ENCODE data around the genes TSPAN16, ELAVL3, CNN1 and ZNF44.

GRCh38 chr19:11139325-11139636, 16.3 kb downstream of the SPC24 start:
- PRO-cap = no peak
- RAMPAGE, long total RNA = no peak

DNA sequence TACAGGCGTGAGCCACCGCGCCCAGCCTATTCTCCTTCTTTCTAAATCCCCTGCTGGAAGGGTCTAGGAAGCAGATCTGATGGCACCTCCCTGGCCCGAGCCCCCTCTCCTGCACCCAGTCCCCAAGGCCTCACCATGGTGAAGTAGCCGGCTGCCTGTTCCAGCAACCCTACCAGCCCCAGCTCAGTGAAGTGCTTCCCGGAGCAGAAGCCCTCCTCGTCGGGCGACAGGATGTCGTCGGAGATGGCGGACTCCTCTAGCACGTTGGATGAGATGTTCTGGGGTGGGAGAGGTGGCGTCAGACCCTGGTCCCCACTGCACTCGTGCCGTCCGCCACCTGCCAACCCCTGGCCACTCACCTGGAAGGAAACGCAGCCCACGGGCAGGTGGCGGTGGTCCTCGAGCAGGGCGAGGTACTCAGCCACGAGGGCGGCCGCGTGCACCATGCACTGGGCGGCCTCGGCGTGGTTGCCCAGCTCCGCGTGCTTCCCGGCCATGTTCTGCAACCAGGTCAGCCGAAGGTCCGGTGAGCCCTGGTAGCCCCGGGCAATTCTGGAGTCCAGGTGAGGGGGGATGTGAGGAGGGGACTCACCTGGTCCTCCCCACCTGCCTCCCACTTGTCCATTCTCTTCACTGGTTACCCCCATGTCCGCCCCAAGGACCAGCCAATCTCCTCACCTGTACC, 11.3 kb upstream of the KANK2 start:
- PRO-cap = no peak
- RAMPAGE, long total RNA = no peak

DNA sequence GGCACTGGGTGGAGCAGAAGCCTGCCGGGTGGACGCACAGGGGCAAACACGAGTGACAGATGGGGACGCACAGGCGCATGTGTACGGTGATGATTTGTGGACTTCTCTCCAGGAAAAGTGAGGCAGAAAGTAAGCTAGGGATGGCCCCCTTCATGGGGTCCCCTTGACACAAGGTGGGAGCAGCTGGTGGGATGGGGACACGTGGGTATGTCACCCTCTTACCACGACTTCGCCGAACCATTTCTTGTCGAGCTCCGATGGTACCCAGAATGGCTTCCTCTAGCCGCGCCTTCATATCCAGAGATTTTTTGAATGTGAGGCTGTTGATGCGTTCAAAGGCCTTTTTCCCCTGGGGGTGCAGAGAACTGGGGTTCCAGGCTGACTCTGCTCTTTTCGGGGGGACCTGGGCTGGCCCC, 18.2 kb upstream of the KANK2 start:
- PRO-cap = no peak
- RAMPAGE, long total RNA = no peak

DNA sequence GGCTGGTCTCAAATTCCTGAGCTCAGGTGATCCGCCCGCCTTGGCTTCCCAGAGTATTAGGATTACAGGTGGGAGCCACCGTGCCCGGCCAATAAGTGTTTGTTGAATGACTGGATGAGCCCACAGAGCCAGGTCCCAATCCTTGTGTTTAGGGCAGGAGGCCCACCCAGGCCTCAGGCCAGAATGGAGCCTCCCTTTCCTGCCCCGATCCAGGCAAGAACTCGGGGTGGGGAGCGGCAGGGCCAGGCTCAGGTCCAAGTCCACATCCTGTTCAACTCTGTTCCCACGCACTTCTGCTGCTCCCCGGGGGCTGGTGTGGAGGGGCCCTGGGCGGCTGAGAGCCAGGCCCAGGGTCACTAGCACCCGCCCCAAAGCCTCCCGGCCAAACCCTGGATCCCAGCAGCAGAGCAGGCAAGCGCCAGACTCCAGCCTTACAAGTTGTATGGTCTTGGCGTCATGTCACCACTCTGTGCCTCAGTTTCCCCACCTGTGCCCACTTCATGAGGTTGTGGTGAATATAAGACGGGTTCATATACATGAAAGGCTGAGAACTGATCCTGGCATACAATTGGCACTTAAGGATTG, 8.0 kb downstream of the ANGPTL8 start:
- PRO-cap = no peak
- RAMPAGE, long total RNA = no peak

DNA sequence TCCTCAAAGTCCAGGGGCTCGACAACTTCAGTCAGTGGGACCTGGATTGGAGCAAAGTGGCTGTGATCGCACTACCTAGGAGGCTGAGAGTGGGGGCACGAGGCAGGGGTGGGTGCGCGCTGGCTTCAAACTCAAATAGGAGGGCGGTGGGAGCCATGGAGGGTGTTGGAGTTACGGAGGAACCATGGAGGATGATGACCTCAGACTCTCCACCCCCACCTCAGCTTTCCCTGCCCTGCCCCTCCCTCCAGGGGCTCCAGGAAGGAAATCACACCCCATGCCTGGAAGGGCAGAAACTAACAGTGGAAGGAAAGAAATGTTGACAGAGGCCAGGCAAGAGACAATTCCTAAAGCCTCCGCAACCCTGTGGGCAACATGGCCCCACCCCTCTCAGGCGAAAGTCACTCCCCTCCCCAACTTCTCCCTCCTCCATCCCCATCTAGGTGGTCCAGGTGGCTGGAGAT, 9.4 kb downstream of the DOCK6 start:
- PRO-cap = no peak
- RAMPAGE, long total RNA = no peak

DNA sequence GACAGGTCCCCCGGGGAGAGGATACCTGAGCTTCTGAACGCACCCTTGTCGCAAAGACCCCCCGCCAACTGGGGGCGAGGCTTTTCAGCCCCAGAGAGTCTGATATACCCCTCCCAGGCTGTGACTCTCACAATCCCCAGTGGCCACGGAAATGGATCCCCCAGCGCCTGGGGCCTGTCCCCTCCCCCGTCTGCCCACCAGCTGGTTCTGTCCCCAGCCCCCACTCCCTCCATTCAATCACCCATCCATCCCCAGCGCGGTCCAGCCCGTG, 868 bp downstream of the DOCK6 start:
- PRO-cap = no peak
- RAMPAGE, long total RNA = no peak

DNA sequence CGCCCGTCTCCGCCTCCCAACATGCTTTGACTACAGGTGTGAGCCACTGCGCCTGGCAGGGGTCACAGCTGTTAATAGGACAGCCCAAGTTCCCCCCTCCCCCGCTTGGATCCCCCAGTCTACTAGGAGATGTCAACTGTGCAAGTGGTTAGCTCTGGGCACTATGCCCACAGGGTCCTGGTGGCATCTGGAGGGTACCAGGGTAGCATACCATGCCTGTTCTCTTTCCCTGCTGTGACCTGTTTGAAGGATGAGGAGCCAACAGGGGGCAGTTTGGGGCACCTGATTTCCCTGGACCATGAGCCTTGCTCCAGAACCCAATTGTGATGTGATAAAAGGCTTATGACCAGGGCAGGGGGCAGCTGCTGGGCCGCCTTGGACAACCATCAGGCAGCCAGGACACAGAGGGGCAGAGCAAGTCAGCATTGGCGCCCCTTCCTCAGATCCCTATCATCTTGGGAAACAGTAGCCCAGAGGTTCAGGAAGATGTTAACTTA, at the start of gene TSPAN16:
TSS of gene TSPAN16 (plus strand) at position 389 of the 497 bp plus-strand sequence.
- PRO-cap = no peak
- RAMPAGE, long total RNA = no peak

- PRO-cap = no peak
- RAMPAGE, long total RNA = no peak
Measured at GRCh38 chr19:11345580-11345767, 594 bp downstream of the TMEM205 start.

GRCh38 chr19:11356536-11356997, 1.3 kb downstream of the PLPPR2 start:
- PRO-cap = no peak
- RAMPAGE, long total RNA = start-site peak on the plus strand at chr19:11356735-11356882, 11 reads

DNA sequence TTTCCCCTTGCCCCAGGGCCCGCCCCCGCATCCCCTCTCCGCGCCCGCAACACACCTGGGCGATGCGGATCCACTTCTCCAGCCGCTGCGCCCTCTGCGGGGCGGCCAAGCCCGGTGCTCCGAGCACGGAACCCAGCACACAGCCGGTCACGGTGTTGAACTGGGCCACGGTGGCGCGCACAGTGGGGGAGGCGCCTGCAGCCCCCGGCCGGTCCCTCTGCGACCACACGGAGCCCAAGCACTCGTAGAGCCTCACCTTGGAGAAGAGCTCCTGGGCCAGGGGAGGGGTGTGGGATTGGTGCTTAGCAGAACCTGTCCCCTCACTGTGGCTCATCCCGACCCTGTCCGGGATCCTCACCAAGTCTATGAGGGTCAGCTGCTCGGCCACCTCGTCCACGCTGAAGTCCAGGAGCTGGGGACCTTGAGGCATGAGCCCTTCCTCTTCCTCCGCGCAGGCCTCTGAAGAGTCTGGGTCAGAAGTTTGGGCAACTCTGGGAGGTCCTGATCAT, 12.7 kb downstream of the RGL3 start:
- PRO-cap = no peak
- RAMPAGE, long total RNA = no peak

- PRO-cap = no peak
- RAMPAGE, long total RNA = no peak
Measured at GRCh38 chr19:11480530-11481432, at the start of gene ELAVL3. Gene ELAVL3 (minus strand): TSS chr19:11481046.

DNA sequence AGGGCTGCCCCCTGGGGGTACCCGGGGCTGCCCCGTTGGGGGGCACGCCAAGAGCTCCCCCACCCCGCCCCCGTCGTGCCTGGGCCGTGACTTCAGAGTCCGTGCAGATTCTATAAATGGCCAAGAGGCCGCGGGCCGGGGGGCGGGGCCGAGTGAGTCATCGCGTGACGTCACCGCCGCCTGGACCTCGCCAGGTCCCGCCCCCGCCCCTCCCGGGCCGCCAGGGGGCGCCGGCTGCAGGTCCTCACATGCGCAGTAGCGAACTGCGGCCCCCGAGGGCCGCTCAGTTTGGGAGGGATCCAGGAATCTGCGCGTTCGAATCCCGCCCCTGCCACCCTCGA, 2.7 kb upstream of the CNN1 start:
- PRO-cap = bidirectional peak, plus-strand start at position 258 of the sequence, minus-strand start at position 88 of the sequence
- RAMPAGE, long total RNA = no peak

- PRO-cap = bidirectional peak, plus-strand start at chr19:11538825, minus-strand start at chr19:11538590
- RAMPAGE, long total RNA = start-site peak on the plus strand at chr19:11538837-11538884, 2,392 reads
Measured at GRCh38 chr19:11538267-11539182, at the start of gene CNN1. Gene CNN1 (plus strand): TSS chr19:11538851.

DNA sequence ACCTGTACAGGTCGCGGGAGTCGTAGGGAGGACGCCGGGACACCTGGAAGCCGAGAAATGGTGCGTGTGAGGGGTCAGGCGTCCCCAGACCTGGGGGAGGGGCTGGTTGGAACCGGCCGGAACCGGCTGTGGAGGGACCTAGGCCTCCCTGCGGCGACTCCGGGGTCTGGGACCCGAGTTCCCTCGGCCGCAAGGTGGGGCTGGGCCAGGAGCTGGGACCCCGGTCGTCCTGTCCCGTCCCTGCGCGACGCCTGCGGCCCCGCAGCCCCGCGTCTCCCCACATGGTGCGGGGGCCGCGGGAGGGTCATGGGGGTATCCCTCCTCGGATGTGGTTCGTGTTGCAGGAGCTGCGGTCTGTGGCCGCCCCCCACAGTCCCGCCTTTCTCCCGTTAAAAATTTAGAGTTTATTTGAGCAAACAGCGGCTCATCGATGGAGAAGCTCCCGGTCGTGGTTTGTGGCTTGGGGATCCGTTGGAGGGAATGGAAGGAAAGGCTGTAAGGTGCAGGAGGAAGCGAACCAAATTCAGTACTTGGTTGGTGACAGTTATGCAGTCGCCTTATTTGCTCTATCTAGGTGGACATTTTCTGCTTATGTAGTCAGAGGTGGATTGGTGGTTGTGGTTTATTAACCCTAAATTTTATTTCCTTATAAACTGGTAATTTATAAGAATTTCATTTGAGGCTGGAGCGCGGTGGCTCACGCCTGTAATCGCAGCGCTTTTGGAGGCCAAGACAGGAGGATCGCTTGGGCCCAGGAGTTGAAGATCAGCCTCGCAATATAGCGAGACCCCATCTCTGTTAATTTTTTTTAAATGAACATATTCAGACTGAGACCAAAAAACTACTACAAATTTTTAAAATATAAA, 521 bp downstream of the ZNF627 start:
- PRO-cap = unidirectional peak, minus-strand start at position 482 of the sequence
- RAMPAGE, long total RNA = no peak

- PRO-cap = no peak
- RAMPAGE, long total RNA = start-site peak on the plus strand at chr19:11829879-11830158, 13 reads
Measured at GRCh38 chr19:11829644-11830524, 15.8 kb downstream of the ZNF440 start.

DNA sequence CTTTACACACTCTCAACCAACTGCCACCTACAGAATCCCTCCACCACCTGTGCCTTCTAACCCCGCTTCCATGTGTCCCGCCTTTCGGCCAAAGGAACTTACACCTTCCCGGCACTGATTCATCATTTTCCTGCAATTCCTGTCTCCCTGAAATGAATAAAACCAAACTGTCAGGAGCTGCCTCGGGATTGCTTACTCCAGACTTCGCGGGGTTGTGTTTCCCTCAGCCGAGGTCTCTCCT, 813 bp downstream of the ZNF878 start:
- PRO-cap = unidirectional peak, plus-strand start at position 185 of the sequence
- RAMPAGE, long total RNA = no peak

DNA sequence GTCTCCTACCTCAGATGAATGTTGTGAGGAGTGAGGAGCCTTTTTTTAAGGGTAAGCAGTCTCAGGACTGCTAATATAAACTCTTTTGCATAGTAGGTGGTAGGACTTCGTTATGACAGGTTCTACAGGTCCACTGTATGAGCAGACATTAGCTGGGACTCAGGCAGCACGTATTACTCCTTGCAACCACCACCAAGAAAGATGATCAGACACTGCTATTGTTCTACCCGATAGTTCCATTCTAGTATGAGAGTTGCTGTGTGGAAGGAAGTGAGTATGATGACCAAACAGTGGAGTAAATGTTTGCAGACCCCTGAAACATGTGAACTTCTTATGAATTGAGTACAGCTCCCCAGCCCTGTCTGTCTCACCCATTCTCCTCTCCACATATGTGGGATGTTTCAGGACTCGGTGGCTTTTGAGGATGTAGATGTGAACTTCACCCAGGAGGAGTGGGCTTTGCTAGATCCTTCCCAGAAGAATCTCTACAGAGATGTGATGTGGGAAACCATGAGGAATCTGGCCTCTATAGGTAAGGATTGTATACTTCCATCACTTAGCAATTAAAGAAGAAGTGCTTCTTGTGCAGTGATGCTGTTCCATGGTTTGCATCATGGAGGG, 22.6 kb downstream of the ZNF136 start:
- PRO-cap = no peak
- RAMPAGE, long total RNA = no peak

DNA sequence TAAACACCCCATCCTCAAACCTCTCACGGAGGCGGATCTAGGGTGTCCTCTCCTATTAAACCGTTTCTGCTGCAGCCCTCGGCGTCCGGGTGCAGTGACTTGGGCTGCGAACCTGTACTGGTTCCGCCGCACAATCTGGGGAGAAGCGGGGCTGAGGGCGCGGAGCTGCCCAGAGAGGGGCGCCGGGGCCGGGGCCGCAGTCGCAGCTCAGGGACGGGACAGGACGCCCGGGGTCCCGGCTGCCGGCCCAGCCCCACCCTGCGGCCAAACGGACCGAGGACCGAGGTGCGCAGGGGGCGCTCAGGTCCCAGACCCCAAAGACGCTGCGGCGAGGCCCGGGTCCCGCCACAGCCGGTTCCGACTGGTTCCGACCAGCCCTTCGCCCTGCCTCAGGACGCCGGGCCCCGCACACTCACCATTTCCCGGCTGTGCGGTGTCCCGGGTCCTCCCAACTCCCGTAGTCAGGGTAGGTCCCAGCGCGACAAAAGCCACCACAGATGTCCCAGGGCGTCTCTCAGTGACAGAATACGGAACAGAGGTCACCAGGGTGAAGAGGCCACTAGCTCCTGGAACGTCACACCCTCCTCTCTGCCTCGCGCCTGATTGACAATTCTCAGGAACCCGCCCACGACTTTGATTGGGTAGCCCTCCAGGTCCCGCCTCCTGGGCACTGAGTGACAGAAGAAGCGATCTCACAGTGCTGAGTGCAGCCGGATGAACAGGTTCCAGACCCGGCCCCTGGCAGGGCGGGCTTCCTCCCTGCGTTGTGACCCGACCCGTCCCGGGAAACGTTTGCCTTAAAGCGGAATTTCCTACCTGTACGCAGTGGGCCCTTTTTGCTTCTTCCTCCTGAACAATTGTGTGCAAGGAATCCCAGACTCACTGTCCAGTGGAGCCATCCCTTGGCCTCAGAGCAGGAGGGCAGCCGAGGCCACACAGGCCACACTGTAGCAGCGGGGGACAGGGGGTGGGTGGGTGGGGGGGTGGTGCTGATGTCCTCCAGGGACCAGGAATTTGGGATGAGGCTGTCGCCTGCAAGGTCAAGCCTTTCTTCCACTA, at the start of gene ZNF44:
TSS of gene ZNF44 (minus strand) at position 608 of the 1,059 bp plus-strand sequence.
- PRO-cap = bidirectional peak, plus-strand start at position 695 of the sequence, minus-strand start at position 590 of the sequence
- RAMPAGE, long total RNA = start-site peak on the minus strand centred at position 519 of the sequence, 7 bp wide, 19 reads; start-site peak on the minus strand centred at position 585 of the sequence, 9 bp wide, 39 reads

DNA sequence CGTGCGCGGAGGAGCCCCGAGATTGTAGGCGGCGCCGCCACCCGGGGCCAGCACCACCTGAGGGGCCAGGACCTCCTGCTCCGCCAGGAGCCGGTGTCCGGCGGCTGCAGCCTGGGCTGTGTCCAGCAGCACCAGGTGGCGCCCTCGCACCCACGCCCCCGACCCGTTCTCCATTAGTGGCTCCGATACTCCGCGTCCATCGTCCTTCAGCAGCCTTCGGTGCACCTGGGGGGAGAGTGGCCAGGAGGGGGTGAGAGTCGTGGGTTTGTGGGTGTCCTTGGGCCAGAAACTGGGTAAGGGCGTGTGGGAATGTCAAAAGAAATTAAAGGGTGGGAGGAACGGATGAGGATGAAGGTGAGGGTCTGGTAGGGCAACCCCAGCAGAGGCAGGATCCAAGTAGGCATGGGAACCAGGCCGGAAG, 18.4 kb downstream of the MAN2B1 start:
- PRO-cap = no peak
- RAMPAGE, long total RNA = no peak

DNA sequence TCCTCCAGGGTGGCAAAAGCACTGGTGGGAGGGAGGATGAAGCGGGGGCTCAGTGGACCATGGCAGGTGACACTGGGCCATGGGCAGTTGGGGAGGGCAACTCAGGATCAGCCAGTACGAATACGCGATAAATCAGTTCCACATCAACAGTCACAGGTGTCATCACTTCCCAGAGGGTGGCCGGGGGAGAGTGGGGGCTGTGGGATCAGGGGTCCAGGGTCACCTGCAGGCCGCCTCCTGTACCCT, 9.8 kb upstream of the FBXW9 start:
- PRO-cap = no peak
- RAMPAGE, long total RNA = no peak

Data from vagina (tissue), 1 donor.